Panc1 (cell line): ENCODE measurements around the genes IL1RN and ZNG1B.

DNA sequence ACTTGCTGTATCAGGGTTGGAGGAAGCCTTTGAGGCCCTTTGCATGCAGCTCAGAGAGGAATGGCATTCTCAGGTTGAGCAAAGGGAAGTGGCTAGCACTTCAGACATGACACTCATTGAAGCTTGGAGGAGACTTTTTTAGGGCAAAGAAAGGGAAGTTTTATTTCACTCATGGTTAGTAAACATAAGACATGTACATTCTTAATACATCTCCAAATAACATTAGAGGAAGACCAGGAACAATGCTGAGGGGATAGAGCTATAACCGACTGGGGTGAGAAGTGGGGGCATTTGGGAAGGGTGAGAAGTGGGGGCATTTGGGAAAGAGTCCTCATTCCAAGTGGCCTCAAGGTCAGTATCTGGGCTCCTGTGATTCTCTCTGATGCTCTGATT, 22.3 kb downstream of the IL1F10 start:
- RRBS, 2 experiments, result no CpG with 5 or more reads among the region's 1 CpG

- RRBS, 2 experiments, result no CpG with 5 or more reads among the region's 14 CpGs
These were observed 9.4 kb upstream of the IL1RN start for GRCh38 chr2:113117522-113118791.

DNA sequence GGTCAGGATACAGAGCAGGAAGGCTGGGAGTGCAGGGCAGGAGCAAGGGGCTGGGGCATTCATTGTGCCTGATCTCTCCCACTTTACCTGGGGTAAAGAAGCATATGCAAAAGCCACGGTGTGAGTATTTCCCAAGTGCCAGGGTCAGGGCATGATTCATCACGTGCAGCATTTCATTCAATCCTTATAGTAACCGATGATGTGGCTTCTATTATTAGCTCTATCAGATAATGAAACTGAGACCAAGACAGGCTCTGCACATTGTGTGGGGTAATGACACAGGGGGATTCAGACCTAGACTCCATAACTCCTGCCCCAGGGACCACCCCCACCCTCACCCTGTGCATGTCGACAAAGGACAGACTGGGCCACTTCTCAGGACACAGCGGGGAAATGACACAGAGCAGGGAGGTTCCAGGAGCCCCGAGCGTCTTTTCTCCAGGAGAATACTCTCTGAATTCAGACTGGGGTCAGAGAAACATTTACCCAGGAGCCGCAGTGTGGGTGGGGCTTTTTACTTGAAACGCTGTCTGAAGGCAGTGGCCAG, 2.8 kb upstream of the IL1RN start:
- RRBS, 2 experiments, result no CpG with 5 or more reads among the region's 9 CpGs

DNA sequence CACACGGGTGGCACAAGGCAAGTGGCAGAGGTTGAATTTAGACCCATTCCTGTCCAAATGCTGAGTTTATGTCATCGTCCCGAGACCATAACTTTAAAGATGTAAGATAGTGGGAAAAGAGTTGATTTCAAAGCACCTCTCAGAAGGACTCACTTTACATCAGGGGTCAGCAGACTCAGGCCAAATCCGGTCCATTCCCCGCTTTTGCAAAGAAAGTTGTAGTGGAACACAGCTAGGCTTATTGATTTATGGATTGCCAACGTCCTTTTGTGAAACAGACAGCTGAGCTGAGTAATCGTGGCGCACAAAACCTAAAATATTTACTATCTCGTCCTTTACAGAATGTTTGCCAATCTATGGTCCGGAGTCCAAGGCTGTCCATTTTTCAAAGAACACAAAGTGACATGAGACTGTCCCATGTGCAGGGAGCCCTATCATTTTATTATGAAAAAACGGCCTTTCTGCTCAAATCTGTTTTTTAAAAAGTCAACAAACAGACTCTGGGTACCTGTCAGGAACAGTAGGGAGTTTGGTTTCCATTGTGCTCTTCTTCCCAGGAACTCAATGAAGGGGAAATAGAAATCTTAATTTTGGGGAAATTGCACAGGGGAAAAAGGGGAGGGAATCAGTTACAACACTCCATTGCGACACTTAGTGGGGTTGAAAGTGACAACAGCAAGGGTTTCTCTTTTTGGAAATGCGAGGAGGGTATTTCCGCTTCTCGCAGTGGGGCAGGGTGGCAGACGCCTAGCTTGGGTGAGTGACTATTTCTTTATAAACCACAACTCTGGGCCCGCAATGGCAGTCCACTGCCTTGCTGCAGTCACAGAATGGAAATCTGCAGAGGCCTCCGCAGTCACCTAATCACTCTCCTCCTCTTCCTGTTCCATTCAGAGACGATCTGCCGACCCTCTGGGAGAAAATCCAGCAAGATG, at the start of gene IL1RN:
TSS of gene IL1RN (plus strand) at position 804 of the 935 bp plus-strand sequence.
- RRBS, 2 experiments, result no CpG with 5 or more reads among the region's 20 CpGs

GRCh38 chr2:113156783-113157919, 16.6 kb upstream of the PSD4 start:
- RRBS, 2 experiments, result 3 to 7% methylated on average over 63 to 66 of the region's 99 CpGs

GRCh38 chr2:113218259-113218946, 44.6 kb downstream of the PSD4 start:
- RRBS, 2 experiments, result no CpG with 5 or more reads among the region's 7 CpGs

DNA sequence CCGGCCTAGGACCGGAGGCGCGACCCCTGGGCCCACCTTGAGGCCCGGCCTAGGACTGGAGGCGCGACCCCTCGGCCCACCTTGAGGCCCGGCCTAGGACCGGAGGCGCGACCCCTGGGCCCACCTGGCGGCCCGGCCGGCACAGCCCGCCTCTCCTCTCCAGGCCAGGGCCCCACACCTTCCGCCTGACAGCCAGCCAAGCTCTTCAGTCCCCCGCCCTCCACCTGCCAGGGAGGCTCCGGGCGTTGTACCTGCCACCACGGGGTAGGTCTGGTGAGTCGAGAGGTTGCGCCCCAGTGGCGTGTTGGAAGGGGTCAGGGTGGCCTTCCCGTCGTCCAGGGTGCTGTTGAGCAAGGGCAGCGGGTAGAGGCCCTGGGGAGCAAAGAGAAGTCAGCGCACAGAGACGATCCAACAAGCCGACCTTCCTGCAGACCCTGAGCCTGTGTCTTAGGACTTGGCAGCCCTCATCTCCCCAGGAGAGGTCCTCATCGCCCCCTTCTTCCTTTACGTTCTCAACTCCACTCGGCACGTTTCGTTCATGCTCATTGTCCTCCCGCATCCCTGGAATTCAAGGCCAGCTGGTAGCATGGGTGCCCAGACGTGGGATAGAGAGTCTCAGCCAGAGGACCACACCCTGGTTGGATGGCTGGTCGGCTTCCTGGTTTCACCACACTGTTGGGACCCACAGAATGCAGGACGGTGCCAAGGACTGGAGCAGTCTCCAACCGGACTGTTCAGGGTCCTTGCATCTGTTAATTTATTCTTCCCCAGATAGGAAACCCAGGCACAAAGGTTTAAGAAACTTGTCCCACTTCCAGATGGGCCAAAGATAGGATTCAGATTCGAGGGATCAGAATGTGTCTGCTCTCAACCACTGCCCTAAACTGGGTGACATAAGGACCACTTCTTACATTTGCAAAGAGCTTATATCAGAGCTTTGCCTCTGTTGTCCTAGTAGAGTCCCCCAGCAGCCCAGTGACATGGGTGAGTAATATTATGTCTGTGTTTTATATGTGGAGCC, 42.1 kb downstream of the PAX8 start:
- RRBS, 2 experiments, result 100% methylated on average over 2 of the region's 41 CpGs; no CpG with 5 or more reads in 1 of the 2 experiments

GRCh38 chr2:113264155-113265378, 14.2 kb downstream of the PAX8 start:
- RRBS, 2 experiments, result no CpG with 5 or more reads among the region's 10 CpGs

GRCh38 chr2:113437628-113438203, at the start of gene ZNG1B:
Gene ZNG1B (plus strand): TSS chr2:113437691.
- RRBS, 2 experiments, result no CpG with 5 or more reads among the region's 41 CpGs

- RRBS, 2 experiments, result no CpG with 5 or more reads among the region's 30 CpGs
These were observed 4.4 kb downstream of the FOXD4L1 start for GRCh38 chr2:113502941-113503287.

- RRBS, 2 experiments, result no CpG with 5 or more reads among the region's 15 CpGs
These were observed 567 bp upstream of the RABL2A start for GRCh38 chr2:113626504-113626894.

GRCh38 chr2:113894315-113894880, 4.5 kb downstream of the ACTR3 start:
- RRBS, 2 experiments, result no CpG with 5 or more reads among the region's 7 CpGs

- RRBS, 2 experiments, result 79 to 89% methylated on average over 2 of the region's 9 CpGs
These were observed 718.5 kb downstream of the DPP10 start for GRCh38 chr2:115161044-115161202.

DNA sequence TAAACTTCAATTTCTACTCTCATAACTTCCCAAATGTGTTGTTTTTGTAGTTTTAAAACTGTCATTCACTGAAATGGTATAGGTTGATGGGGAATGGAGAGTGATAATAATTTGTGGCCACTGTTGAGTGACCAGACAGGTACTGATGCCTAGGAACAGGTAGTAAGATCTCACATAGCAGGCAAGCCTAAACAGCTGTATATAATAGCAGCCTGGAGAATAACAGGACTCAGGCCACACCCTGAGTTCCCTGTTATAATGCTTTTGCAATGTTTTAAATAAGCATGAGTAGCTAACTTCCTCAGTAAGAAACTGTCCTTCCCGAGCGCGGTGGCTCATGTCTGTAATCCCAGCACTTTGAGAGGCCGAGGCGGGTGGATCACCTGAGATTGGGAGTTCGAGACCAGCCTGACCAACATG, 1.8 kb upstream of the CCDC93 start:
- RRBS, 2 experiments, result no CpG with 5 or more reads among the region's 6 CpGs

DNA sequence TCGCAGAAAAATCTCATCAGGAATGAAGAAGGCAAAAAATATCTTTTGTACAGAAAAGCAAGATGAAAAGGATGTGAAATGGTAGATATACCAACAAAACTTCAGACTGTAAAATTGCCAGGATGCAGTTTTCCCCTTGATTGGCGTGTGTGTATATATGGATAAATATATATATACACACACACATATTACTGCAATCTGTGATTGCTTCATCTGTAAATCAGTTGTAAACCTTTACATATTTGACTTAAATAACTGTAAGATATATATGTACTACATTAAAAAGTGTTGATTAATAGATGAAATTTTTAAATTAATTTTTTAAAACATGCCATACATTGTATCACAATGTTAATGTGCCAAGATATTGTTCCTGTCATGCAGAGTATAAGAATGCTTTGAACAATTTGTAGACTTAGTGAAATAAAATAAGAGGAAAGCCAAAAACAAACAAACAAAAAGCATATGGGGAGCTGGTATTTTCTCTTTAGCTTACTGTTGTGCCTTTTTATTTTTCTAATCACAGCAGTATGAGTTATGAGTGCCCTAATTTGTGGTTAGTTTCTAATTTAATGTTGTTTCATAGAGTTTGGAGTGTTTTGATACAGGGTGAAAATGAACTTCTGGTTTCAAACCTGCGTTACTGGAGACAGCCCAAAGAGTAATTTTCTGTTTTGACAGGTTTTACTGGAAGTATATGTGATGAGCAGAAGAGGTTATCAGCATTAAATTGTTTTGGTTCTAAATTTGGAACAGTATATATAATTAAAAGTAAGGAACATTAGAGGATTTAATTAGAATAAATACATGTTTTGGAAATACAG, 20.2 kb downstream of the INSIG2 start:
- RRBS, 2 experiments, result no CpG with 5 or more reads among the region's 3 CpGs

DNA sequence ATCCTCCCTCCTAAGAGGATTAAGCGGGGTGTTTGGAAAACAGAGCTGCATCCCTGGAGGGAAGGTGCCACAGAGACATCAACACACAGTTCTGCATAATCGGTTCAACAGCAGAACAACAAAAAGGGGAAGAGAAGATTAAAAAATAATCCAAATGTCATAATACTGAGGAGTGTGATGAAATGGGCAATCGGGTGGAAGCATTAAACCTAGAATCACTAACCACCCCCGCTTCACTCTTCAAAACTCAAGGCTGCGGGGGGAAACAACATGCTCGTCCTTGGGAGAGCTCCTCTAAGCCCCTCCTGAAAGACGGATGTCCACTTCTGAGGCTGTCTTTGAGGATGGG, 59.0 kb downstream of the STEAP3 start:
- RRBS, 2 experiments, result no CpG with 5 or more reads among the region's 7 CpGs

DNA sequence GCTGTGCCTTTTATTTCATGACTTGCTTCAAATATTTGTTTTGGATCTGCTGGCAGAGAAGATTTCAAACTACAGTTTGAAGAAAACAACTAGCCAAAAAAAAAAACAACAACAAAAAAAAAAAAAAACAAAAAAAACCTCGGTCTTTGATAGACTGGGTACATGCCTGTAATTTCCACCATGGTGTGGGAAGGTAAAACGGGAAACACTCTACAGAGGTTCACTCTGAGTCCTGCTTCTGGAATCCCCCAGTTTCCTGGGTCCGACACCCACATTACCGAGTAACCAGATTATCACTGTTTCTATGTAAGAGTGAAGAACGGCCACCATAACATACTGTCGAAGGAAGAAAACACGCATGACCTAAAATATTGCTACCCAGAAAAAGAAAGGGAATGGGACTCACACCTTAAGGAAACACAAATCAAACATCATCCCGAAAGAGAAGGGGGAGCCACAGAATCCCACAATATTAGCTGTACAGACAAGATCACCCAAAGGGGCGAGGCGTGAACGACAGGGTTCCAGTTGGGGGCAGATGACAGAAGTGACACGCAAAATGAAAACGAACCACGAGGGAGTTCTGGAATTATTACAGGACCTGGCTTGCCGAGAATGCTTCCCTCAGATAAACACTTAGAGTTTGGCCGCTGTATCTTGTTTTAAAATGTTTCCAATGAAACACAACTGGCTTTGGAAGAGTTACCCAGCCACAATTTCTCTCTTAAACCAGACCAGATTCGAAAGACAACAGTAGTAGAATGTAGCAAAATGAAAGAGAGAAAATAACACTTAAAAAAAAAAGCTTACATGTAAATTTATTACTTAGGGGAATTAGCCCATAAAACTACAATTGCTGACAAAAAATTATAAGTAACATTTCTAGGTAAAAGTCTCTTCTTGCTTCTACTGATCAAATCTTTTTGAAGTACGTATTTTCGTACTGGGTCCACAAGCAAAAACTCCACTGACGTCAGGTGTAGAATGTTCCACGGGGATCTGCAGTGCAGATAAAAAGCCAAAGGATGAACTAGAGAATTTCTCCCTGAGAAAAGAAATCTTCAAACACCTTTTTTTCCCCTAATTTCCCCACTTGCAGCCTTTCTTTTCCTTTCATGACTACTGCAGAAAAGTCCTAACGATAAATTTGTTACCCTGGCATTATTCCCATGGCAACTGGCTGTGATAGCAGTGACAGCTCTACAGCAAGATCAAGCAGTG, 60.4 kb downstream of the C2orf76 start:
- RRBS, 2 experiments, result no CpG with 5 or more reads among the region's 22 CpGs

DNA sequence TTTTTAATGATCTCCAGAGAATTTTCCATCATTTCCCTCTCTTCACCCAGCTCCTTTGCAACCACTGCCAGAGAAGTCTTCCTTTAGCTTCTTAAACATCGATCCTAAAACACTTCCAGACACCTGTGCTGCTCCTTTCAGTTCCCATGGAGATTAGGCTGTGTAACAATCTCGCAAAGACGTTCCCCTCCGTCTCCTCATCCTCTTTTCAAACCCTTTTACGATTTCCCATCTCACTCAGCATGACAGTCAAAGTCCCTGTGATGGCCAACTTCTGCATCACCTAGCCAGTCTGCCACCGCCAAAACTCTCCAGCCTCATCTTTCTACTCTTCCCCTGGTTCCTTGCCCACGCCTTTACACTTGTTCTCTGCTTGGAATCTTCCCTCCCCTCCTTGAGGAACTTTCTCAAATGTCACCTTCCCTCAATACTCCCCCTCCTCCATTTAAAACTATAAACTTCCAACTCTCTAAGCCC, 953 bp downstream of the C2orf76 start:
- RRBS, 2 experiments, result no CpG with 5 or more reads among the region's 7 CpGs

- RRBS, 2 experiments, result no CpG with 5 or more reads among the region's 10 CpGs
These were observed 3.1 kb downstream of the DBI start for GRCh38 chr2:119369704-119370381.

DNA sequence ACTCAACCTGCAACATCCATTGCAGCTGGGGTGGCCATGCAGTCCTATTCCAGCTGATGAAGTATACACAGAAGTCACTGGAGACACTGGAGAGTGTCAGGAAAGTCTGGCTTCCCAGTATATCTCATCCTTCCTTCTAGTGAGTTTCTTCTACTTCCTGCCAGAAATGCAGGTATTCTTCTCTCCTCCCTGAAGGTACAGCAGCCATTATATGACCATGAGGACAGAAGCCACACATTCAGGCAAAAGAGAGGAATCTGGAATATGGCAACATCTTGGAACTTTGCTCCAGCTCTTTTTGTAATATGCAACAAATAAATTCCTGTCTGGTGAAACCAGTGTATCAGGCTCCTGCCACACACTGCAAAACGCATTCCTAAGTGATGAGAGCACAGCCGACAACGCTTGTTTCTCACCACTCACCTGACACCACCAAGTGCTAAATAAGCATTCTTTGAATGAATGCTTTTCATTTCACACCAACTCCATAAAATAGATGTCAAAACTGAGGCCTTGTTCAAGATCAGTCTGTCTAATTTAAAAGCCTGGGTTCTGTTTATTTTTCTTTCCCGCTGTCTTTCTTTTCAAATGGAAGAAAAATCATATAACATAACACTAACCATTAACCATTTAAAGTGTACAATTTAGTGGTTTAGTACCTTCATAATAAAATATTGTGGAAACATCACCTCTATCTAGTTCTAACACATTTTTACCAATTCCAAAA, 32.2 kb downstream of the SCTR start:
- RRBS, 2 experiments, result no CpG with 5 or more reads among the region's 4 CpGs